ENCODE measurements around a stretch of chr4.

DNA sequence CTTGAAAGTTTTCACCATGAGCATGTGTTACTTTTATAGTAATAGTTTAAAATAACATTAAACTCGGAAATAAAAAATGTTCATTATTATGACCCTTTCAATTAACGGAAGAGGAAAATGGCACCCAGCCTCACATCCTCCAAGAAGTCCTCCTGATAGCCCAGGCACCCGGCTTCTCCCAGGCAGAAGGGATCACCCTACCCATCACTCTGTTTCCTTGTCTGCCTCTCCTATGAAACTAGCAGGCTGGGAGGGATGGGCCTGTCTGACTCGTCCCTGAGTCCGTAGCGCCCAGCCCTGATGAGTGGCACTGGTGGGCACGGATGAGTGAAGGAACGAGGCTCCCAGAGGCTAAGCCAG is 28.7 kb upstream of the KIAA0232 start:
- PRO-cap = no peak
- RAMPAGE, long total RNA, 4 experiments = no peak in any of the 4 experiments

GRCh38 chr4:6767663-6768177 is 14.8 kb upstream of the KIAA0232 start:
- PRO-cap = no peak
- RAMPAGE, long total RNA, 4 experiments = no peak in any of the 4 experiments

DNA sequence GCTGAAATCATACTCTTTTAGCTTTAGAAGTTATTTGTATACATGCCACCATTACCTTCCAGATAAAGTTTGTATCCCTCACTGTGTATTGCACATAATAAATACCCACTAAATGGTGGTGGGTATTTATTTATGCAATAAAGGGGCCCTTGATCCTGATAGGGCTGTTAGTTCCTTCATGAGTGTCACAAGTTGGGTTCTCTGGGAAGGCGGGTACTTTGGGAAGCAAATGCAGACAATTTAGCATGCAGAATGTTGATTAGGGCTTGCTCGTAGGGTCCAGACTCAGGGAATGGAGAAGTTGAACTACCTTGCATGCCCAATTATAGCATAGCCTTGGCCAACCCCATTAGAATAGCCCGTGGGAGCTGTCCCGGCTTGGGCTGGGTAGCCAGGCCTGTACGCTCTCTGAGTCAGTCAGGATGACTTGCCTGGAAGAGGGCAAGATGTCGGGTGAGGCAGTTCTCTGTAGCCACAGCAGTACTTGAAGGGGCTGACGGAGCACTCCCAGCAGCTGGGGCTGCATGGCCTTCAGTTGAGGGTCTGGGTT is 19.4 kb downstream of the KIAA0232 start:
- PRO-cap = no peak
- RAMPAGE, long total RNA, 4 experiments = no peak in any of the 4 experiments

- PRO-cap = no peak
- RAMPAGE, long total RNA, 4 experiments = no peak in any of the 4 experiments
Observed at GRCh38 chr4:6906101-6906646, 3.5 kb upstream of the TBC1D14 start.

DNA sequence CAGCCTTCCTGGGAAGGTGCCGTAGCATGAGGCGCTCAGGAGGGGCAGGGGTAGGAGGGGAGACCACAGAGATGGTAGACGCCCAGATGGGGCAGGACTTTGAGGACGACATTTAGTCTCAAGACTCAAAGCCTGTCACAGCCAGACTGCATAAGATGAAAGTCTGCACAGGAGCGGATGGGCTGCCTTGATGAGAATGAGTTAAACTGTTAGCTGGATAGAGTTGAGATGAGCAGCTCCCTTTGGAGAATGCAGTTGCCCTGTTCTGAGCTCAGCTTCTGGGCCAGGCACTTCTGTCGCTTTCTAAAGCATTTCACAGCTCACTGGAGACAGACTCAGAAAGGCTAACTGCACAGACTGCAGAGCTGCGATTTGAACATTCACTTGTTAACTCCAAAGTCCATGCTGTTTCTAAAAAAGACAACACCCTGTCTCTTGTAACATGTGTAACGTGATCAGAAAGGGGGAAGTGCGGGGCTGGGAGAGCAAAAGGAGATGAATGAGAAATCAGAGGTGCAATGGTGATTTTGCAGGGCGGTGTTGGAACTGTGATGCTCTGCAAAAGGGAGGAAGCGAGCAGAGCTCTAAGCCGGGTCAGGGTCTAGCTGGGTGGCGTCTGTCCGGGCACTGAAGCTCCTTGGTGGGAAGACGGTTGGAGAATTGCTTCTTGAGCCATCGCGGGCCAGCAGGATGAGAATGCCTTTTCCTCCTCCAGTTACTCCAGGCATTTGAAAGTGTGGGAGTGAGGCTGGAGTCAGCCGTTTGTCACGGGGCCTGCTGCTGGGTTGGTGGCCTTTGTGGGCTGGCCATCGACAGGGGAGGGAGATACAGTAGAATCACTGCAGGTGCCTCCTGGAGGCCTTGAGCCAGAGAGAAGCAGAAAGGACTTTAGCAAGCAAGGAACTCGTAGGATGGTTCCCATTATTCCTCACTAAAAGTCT is 20.2 kb downstream of the TBC1D14 start:
- PRO-cap = no peak
- RAMPAGE, long total RNA, 4 experiments = no peak in any of the 4 experiments

DNA sequence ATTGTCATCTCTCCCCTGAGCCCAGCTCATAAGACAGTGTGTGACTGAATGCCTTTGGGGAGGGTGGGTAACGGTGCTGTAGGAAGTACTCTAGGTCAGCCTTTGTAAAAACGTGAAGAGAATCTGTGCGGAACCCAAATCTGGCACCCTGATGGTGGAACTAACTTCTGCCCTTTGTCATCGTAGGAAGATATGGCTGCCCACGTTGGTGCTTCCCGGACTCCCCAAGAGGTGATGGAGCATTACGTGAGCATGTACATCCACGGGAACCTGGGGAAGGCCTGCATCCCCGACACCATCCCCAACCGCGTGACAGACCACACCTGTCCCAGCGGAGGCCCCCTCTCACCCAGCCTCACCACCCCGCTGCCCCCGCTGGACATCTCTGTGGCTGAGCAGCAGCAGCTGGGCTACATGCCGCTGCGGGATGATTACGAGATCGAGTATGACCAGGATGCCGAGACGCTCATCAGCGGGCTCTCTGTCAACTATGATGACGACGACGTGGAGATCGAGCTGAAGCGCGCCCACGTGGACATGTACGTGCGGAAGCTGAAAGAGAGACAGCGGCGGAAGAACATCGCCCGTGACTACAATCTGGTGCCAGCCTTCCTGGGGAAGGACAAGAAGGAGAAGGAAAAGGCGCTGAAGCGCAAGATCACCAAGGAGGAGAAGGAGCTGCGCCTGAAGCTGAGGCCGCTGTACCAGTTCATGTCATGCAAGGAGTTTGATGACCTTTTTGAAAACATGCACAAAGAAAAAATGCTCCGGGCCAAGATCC is 10.9 kb downstream of the TADA2B start:
- PRO-cap = no peak
- RAMPAGE, long total RNA, 4 experiments = no peak in any of the 4 experiments

GRCh38 chr4:7120205-7120831 is 52.5 kb upstream of the GRPEL1 start:
- PRO-cap = no peak
- RAMPAGE, long total RNA, 4 experiments = no peak in any of the 4 experiments

DNA sequence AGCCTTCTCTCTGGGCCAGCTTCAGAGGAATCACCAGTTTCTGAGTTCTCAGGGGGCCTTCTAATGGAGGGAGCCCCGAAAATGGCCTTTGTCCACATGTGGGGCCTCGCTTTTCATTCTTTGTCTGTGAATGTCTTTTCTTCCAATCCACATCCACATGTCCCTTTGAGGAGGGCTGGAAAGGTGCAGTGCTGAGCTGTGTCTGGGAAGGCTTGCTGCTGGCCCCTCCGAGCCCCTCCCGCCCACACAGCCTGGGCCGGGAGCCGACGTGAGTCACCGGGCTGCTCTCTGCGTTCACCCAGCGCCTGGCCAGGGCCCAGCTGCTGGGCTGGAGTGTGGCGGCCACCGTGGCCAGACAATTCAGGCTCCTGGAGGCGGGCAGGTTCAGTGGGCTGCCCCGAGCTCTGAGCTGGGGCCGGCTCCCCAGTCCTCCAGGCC is 14.8 kb downstream of the SORCS2 start:
- PRO-cap = no peak
- RAMPAGE, long total RNA, 4 experiments = no peak in any of the 4 experiments

- PRO-cap = no peak
- RAMPAGE, long total RNA, 4 experiments = no peak in any of the 4 experiments
Observed at GRCh38 chr4:7596521-7596888, 161.8 kb upstream of the PSAPL1 start.

- PRO-cap = no peak
- RAMPAGE, long total RNA, 4 experiments = no peak in any of the 4 experiments
Observed at GRCh38 chr4:7659445-7659921, 224.8 kb upstream of the PSAPL1 start.

DNA sequence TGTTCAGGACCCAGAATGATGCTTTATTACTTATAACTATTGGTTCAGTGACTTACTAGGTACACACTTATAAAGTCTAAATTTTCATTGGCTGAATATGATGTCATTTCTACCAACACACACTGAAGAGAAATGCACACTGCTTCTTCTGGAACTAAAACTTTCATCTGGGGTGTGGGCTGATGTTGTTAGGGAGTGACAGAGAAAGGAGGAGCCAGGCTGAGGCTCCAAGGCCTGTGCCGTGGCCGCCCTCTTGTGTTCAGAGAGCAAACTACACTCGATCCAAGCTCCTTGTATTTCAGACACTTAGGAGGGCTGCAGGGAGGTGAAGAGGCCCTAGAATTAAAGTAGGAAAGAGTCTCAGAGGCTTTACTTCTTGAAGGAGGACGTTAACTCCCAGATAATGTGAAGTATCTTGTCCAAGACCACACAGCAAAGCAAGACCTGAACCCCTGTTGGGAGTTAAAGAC is 137.6 kb downstream of the AFAP1 start:
- PRO-cap = no peak
- RAMPAGE, long total RNA, 4 experiments = no peak in any of the 4 experiments

DNA sequence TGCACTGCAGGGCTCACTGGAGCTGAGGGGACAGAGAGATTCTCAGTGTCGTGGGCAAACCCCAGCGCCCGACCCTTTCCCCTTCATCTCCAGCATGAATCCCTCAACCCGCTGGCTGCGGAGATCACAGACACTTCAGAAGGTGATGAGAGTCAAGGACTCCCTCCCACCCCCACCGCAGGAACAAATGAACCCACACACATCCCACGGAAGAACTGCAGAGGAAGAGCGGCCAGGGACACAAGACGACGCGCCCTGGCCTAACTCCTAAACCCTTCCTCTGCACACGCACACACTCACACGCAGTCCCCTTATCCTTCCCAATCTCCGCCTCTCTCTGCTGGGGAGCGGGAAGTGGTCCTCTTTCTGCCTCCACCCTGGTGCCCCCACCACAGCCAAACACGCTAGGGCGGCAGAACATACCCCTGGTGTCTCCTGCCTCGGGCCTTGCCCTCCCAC is 128.5 kb downstream of the AFAP1 start:
- PRO-cap = no peak
- RAMPAGE, long total RNA, 4 experiments = no peak in any of the 4 experiments

DNA sequence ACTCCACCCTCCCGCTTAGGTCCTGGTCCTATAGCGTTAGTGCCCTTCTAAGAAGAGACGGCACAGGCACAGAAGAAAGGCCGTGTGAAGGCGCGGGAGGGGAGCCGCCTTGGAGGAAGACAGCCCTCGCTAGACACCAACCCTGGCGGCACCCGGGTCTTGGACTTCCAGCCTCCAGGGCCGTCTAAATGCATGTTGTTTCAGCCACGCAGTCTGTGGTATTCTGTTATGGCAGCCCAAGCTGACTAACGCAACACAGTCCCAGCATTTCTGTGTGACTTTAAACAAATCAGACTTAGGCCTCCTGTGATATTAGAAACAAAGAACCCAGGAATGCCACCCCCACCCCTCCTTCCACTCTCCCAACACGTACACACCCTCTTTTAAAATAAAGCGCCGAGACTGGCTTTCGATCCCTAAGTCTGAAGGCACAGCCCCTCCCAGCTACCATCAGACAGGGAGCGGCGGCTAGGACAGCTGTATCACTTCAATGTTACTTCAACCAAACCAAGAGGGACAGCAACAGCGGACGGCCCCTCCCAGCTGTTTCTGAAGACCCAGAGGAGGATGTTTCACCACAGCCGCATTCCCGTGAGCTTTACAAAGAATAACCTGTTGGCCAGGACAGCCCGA is 127.9 kb downstream of the AFAP1 start:
- PRO-cap = no peak
- RAMPAGE, long total RNA, 4 experiments = no peak in any of the 4 experiments

DNA sequence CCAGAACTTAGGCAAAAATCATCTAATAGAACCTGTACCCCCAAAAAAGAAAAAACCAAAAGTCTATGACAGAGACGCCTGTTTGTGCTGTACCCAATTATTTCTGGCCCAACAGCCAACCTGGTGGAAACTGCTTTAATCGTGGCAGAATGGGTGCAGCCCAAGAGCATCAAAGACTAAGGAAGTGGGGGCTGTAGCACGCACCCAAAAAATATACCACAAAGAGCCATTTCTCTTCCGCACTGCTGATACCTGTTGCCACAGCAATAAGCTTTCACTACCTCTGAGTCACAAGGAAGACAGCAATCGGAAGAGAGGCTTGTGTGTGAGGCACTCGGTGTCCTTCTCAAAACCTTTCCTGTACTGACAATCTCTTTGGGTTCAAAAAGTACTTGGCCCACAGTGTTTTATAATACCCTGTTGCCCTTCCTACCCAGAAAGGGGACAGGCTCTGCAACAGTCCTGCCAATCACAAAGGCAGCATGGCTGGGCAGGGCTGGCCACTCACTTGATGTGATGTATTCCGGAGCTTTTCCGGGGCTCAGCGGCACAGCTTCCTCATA is 84.6 kb downstream of the AFAP1 start:
- PRO-cap = no peak
- RAMPAGE, long total RNA, 4 experiments = no peak in any of the 4 experiments

- PRO-cap = no peak
- RAMPAGE, long total RNA, 4 experiments = no peak in any of the 4 experiments
Observed at GRCh38 chr4:7863757-7864477, 75.7 kb downstream of the AFAP1 start.

DNA sequence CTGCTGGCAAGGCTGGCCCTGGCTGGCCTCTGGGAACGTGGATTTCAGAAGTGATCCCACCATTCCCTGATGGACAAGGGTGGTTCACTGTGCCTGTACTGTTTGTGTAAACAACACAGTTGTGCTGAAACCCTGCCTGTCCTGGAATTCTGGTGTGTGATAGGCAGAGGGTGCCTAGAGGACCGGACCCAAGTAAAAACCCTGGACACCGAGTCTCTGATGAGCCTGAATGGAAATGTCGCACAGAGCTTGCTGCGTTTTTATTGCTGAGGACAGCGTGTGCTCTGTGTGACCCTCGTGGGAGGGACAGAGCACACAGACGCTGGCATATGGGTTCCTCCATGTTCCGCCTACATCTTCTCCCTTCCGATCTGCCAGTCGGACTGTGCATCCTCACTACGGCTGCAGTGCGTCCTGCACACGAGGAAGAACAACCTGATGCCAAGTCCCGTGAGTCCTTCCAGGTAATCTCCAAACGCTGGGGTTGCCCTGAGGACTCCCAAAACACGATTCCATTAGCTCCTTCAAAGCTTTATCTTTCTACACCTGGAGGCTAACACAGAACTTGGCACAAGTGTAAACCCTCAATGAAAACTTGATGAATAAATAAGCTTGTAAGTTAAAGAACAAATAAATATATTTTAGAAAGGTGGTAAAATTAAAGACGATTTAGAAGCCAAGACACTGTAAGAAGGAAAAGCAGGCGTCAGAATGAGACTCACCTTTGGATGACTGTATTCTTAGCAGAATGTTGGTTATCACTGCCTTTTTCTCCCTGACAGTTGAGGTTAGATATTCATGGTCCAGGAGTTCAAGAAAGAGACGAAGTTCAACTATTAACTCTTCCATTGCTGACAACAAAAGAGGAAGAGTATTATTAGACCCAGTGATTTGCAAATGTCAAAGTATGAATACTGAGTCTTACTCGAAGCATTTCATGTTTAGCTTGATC is 68.2 kb downstream of the AFAP1 start:
- PRO-cap = no peak
- RAMPAGE, long total RNA, 4 experiments = no peak in any of the 4 experiments

GRCh38 chr4:7970476-7971235 is 31.0 kb upstream of the AFAP1 start:
- PRO-cap = no peak
- RAMPAGE, long total RNA, 4 experiments = no peak in any of the 4 experiments

- PRO-cap = no peak
- RAMPAGE, long total RNA, 4 experiments = no peak in any of the 4 experiments
Observed at GRCh38 chr4:7978904-7979410, 39.3 kb upstream of the AFAP1 start.

GRCh38 chr4:7983150-7983837 is 43.6 kb upstream of the AFAP1 start:
- PRO-cap = no peak
- RAMPAGE, long total RNA, 4 experiments = no peak in any of the 4 experiments

DNA sequence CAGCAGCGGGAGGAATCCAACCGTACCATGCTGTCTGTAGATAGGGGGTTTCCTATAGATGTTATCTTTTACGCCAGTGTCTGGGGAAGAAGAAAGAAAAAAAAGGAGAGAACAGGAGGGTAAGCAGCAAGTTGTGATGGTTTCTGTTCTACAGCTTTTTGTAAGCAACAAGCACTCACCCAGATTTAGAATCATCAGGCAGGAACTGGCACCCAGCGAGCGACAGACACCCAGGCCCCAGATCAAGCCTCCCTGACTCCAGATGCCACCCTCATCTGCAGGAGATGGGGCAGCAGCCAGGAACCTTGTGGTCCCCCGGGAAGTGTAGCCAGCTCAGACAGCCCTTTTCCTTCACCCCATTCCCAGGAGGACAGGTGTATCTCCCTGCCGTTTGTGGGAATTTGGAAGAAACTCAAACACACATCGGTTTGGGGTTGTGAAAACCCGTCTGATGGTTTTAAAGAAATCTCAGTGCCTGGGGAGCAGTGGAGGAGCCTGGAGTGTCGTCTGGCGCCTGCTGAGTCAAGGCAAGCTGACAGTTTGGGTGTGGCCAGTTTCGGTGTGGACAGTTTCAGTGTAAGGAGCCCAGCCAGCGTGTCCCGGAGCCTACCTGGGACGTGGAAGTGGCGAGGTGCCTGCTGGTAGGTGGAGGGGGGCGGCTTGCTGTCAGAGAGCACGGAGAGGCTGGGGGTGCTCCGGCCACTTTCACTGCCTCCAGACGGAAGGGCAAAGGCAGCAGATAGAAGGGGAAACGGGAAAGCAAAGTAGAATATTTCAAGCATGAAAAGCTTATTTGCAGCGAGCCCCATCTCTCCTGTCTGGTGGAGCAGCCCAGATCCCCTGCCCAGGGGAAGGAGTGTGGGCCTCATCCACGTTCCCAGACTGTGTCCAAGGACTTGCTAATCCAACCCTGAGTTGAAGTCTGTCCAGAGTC is 80.2 kb upstream of the AFAP1 start:
- PRO-cap = no peak
- RAMPAGE, long total RNA, 4 experiments = no peak in any of the 4 experiments